Lower leg skin (tissue), 2 donors: ENCODE measurements around the genes ZBTB14 and ARHGAP28.

GRCh38 chr18:3207572-3208188, 12.1 kb downstream of the MYOM1 start:
- PRO-cap: no peak
- RAMPAGE, long total RNA, 2 experiments: no peak in any of the 2 experiments

DNA sequence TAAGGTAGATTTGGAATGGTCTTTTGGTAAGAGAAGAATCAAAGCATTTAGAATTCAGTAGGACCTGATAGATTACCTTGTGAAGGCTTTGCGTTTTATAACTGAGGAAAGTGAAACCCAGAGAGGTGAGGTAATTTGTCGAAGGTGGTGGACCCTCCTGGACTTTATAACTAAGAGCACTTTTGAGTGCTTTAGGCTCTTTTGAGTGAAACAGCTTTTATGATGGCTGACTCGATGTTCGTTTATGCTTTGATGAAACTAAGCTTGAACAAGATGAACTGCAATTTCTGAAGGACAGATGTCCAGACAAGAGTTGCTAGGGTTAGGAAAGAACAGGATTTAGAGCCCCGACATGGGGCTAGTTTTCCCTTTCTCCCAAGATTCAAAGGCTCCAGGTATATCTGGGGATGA, 1.4 kb downstream of the MYL12B start:
- PRO-cap: no peak
- RAMPAGE, long total RNA, 2 experiments: no peak in any of the 2 experiments

GRCh38 chr18:3278940-3280167, 17.4 kb downstream of the MYL12B start:
- PRO-cap: no peak
- RAMPAGE, long total RNA, 2 experiments: no peak in any of the 2 experiments

DNA sequence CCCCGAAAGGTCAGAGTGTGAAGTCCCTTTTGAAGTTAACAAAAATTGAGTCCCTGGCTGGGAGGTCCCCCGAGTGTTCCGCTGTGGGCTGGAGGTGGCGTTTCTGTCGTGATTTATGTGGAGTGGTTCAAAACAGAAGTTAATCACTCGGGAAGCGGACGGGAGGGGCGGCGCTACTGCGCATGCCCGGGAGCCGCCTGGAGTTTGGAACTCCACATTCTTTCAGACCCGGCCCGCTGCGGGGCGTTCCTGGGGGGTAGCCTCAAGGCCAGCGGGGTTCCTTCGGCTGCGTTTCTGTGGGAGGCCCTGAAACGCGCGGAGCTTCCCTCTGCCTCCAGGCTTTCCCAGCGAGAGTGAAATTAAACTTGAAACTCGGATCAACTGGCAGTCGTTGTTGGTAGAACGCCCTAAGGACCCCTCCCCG, 1.4 kb downstream of the TGIF1 start:
- PRO-cap: bidirectional peak, plus-strand start at position 217 of the sequence, minus-strand start at position 105 of the sequence
- RAMPAGE, long total RNA, 2 experiments: no peak in any of the 2 experiments

GRCh38 chr18:3650218-3650672, 200.3 kb downstream of the TGIF1 start:
- PRO-cap: no peak
- RAMPAGE, long total RNA, 2 experiments: no peak in any of the 2 experiments

- PRO-cap: no peak
- RAMPAGE, long total RNA, 2 experiments: no peak in any of the 2 experiments
Measured at GRCh38 chr18:3659844-3660211, 209.9 kb downstream of the TGIF1 start.

DNA sequence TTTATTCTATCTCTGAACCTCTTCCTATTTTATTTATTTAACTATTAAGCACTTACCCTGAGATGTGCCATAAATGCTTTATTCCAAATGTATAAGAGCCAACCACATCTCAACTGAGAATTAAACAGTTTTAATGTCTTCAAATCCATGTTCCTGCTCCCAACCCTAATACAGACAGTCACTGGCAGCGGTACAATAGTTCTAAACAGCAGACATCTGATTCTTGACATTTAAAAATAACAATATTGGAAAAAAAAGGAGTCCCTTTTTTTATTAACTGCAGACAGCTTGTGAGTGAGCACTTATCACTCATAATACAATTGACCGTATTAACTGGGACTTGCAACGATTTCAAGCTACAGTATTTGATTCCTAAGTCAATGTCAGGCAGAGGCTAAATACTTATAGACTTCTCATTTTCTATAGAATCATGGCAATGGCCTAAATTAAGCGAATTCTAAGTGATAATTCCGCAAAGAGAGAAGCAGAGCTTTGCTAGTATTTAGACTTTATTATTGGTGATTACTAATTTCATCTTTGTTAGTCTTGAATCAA, 424.7 kb downstream of the TGIF1 start:
- PRO-cap: no peak
- RAMPAGE, long total RNA, 2 experiments: no peak in any of the 2 experiments

- PRO-cap: bidirectional peak, plus-strand start at chr18:5295531, minus-strand start at chr18:5295243
- RAMPAGE, long total RNA, 2 experiments: start-site peak on the minus strand in 1 of 2 experiments, at chr18:5295052-5295151 at its widest, 5 reads per replicate
Measured at GRCh38 chr18:5294674-5295587, 595 bp downstream of the ZBTB14 start.

- PRO-cap: unidirectional peak, minus-strand start at chr18:5295684; bidirectional peak, plus-strand start at chr18:5296350, minus-strand start at chr18:5296134
- RAMPAGE, long total RNA, 2 experiments: start-site peak on the minus strand in 2 of 2 experiments, at chr18:5295690-5296222 at its widest, 9 to 18 reads per replicate
Measured at GRCh38 chr18:5295588-5296574, at the start of gene ZBTB14. Gene ZBTB14 (minus strand): TSS chr18:5295726.

GRCh38 chr18:5417404-5417828, 121.9 kb upstream of the ZBTB14 start:
- PRO-cap: no peak
- RAMPAGE, long total RNA, 2 experiments: no peak in any of the 2 experiments

- PRO-cap: no peak
- RAMPAGE, long total RNA, 2 experiments: no peak in any of the 2 experiments
Measured at GRCh38 chr18:5539365-5539881, 4.4 kb downstream of the EPB41L3 start.

DNA sequence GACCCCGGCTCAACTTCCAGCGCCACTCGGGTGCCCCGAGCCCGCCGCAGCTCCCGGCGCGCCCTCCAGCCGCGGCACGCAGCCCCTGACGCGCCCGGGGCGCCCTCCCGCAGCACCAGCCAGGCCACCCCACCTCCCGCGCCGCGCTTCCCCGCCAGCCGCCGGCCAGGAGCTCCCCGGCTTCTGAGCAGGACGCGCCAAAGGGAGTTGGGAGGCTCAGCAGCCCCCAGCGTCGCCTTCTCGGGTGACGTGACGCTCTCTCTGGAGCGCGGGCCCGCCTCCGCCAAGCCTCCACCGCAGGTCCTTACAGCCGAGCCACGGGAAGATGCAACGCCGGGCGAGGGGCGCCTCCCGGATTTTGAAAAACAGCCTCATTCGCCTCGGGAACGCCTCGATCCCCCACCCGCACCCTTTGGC, 85.0 kb upstream of the EPB41L3 start:
- PRO-cap: bidirectional peak, plus-strand start at position 307 of the sequence, minus-strand start at position 185 of the sequence
- RAMPAGE, long total RNA, 2 experiments: no peak in any of the 2 experiments

DNA sequence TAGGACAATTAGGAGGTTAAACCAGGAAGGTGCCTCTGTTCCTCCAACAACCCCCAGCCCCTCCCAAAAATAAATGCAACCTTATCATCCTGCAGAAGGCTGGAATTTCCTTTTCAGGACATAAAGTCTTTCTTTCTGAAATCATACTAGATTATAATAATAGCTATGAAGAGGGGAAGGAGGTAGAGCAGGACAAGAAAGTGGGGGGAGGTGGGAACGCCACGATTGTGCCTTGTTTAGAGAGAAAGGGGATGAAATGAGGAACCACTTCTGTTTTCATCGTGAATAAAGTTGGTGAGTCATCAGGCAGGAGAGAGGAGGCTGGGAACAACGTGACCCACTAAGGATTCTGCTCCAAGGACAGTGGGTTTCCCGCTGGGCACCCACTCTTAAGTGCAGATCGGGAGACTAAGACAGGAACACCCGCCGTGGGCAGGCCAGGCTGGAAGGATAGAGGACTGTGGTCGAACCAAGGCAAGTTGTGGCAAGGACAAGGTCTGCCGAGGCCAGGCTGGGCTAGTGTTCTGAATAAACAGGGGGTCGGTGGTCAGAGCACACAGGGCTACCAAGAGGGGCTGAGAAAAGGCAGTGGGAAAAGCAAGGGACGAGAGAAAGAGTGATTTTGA, 158.2 kb downstream of the L3MBTL4 start:
- PRO-cap: no peak
- RAMPAGE, long total RNA, 2 experiments: no peak in any of the 2 experiments

DNA sequence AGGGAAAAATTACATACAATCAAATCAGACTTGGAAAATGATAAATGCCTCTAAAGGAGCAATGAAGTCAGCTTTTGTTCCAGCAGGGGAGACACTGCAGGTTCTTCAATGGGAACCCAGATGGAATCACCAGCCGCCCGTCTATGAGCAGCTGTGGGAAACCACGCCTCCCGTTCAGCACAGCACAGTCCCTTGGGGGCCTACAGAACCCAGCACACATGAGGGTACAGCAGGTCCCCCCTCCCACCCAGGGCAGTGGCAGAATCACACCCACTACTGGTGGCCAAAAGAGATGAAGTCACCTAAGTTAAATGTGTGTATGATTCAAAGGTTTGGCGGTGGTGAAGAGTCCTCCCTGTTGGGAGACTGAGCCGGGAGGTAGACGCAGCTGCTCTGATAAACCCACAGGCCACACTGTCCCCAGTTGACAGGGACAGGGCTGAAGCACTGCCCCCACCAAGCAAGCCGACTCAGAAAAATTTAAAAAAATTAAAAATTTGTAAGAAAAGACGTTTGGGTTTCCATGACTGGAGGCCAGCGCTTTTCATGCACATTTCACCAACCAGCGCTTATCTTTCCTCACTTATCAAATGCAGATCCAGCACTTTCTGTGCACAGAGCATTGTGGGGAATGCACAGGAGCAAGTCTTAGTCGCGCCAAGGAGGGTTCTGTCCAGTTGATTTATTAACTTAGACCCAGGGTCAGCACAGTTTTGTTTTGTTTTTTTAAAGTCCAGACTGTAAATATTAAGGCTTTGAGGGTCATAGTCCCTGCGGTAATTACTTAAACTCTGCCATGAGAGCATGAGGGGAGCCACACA, 44.2 kb downstream of the L3MBTL4 start:
- PRO-cap: no peak
- RAMPAGE, long total RNA, 2 experiments: no peak in any of the 2 experiments

- PRO-cap: unidirectional peak, minus-strand start at chr18:6729311; unidirectional peak, plus-strand start at chr18:6729689; bidirectional peak, plus-strand start at chr18:6730100, minus-strand start at chr18:6730047
- RAMPAGE, long total RNA, 2 experiments: no peak in any of the 2 experiments
Measured at GRCh38 chr18:6729171-6730344, at the start of gene ARHGAP28. Gene ARHGAP28 (plus strand): TSS chr18:6729716.

- PRO-cap: no peak
- RAMPAGE, long total RNA, 2 experiments: no peak in any of the 2 experiments
Measured at GRCh38 chr18:7369007-7369392, 138.1 kb downstream of the LRRC30 start.

- PRO-cap: no peak
- RAMPAGE, long total RNA, 2 experiments: no peak in any of the 2 experiments
Measured at GRCh38 chr18:7559652-7560292, 7.3 kb upstream of the PTPRM start.

GRCh38 chr18:7712012-7713086, 145.2 kb downstream of the PTPRM start:
- PRO-cap: no peak
- RAMPAGE, long total RNA, 2 experiments: start-site peak on the plus strand in 1 of 2 experiments, at chr18:7712620-7712691 at its widest, 6 reads per replicate

DNA sequence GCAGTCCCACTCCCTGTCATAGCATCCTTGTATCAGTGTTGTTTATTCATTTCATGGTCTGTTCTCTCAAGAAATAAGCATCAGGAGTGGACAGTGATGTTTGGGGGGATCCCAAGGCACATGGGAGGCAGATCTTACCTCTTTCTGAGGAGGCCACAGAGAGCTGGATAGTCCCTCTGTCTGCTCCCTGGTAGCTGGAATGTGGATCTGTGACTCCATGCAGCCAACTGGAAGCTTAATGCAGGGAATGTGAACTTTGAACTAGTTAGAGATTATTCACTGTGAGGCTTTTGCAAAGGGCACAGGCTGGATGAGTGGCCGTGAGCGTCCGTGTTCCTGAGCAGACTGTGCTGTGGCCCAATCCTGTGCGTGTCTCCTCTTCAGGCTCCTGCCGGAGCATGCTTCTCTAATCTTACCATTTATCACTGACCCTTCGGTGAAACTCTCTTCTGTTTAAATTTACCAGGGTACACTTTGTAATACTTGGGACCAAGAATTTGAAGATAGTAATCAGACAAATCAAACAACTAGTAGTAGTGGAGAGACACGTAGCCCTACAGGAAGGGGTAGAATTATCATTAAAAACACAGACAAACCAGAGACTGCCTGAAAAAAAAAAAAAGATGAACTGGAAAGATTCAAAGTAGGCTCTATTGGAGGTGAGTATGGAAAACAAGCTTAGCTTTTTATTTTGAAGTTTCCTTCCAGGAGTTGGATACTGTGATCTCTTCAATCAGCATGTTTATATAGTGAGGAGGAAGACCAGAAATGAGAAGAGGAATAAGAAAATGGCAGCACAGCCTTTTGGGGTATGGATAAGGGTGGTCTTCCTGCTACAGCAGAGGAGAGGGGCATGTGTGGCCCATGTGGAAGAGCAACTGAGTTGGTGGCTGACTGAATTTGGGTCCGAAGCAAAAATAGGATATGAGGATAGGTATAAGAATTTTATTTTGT, 187.8 kb downstream of the PTPRM start:
- PRO-cap: no peak
- RAMPAGE, long total RNA, 2 experiments: start-site peak on the plus strand in 1 of 2 experiments, centred at position 601 of the sequence, 5 reads per replicate

- PRO-cap: no peak
- RAMPAGE, long total RNA, 2 experiments: no peak in any of the 2 experiments
Measured at GRCh38 chr18:7822495-7823070, 255.5 kb downstream of the PTPRM start.